M059J (cell line): ENCODE measurements around a stretch of chr1.

DNA sequence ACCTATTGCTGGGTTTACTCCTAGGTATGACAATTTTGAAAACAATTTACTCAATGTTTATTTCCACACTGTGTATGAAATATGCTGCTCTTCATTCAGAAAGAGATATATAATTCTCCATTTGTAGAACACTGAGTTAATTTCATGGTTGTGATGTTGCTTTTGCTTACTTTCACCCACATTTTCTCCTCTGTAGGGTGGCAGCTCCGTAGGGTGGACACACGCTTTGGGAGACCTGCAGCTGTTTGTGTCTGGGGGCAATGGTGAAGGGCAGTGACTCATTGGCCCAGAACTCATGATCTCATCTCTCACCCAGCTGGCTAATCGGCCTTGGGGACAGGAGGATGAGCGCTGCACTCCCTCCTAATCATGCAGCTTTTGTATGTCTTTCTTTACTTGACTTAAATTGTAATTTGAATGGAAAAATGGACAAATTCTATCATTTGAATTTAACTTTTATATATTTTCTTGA, 9.5 kb downstream of the DISC1 start:
- RAMPAGE, long total RNA, result no peak

DNA sequence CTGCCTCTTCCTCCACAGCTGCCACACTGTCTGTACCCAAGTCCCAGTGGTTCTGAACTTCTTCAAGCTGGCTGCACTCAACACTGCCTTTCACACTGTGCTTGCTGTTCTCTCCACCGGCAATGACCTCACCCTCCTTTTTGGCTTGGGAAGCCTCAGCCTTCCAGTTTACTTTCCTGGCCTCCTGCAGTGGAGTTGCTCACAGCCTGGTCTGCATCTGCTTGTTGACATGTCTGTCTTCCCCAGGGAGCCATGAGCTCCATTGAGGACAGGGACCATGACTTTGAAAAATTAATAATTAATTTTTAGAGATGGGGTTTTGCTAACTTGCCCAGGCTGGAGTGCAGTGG, 57.2 kb downstream of the DISC1 start:
- RAMPAGE, long total RNA, result no peak

DNA sequence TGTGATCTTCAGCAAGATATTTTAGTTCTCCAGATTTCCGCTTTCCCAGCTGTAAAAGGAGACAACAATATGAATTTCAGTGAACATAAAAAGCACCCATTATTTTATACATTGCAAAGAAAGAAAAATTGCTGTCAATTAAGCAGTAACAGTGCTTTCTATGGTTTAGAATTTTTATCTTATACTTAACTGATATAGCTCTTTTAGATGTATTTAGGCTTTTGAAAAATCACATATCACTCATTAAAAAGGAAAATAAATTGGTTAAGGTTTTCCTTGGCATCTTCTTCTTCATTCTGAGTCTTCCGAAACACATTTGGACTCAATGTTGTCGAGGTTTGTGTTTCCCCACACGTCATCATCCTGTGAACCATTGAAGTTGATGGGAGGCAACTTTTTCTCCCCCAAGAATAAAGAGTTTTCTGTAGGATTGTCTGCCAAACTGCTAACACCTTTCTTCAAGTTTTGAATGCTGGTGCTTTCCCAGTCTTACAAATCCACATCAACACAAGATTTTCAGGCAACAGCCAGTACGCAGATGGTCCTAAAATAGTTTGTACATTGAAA, 187.7 kb downstream of the DISC1 start:
- RAMPAGE, long total RNA, result no peak

DNA sequence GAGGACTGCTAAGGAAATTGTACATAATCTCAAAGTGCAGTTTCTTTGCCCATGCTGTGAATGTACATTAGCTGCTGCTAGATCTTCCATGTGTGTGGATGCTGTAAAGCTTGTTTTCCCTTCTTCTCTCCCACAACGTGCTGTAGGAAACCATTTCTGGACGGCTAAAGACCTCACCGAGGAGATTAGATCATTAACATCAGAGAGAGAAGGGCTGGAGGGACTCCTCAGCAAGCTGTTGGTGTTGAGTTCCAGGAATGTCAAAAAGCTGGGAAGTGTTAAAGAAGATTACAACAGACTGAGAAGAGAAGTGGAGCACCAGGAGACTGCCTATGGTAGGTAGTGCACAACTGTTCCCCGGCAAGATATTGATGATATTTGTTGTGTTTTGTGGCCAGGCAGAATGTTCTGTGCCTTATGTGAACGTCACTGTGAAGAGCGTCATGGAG, 191.6 kb downstream of the DISC1 start:
- RAMPAGE, long total RNA, result no peak

DNA sequence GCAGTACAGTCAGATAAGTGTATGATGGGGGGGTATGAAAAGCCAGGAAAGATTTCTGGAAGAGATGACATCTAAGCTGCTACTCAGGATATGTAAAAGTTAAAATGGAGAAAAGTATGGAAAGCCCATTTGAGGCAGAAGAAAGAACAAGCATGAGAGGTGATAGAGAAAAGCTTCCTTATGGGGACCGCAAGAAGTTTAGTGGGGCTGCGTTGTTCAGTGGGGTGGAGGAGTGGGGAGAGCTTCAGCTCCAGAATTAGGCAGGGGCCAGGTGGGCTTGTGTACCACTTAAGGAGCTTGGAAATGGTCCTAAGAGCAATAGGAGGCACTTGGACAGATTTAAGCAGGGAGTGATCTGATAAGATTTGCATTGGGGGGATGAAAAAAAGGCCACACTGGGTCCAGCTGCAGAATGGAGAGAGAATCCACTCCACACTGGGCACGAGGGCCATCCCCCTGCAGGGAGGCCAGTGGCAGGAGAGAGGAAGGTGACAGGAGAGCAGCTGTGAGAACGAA, 216.6 kb downstream of the DISC1 start:
- RAMPAGE, long total RNA, result no peak

DNA sequence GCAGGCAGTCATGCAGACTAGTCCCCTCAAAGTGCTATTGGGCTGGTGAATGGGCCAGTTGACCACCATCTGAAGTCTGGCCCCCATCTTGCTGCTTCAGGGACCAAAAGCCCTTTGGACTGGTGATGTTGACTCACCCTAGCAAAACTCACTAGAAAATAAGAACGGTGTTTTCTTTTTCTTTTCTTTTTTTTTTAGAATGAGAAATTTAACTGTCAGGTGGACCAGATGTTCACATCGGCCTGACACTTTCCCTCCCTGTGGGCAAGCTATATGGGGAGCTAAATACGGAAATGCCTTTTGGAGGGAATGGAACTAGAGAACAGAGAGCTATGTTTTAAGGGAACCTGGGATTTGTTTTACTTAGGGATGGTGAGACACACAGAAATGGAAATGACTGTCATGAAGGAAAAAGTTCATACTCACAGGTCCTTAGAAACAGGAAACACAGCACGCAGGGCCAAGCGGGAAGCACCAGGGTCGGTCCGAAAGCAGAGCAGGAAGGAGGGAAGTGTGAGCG, 256.5 kb downstream of the SIPA1L2 start:
- RAMPAGE, long total RNA, result no peak

DNA sequence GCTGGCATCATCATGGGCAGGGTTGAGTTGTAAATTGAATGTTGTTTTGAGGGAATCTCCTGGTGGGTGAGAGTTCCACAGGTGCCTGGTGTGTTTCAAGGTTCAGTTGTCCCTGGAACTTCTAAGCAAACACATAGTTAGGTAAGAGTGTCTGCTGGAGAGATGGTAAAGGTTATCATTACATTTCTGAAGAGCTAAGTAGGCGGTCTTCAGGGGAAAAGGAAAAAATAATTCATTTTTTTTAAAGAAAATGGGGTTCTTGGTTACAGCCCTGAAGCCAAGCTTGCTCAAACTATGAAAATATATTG, 46.0 kb upstream of the SIPA1L2 start:
- RAMPAGE, long total RNA, result no peak

DNA sequence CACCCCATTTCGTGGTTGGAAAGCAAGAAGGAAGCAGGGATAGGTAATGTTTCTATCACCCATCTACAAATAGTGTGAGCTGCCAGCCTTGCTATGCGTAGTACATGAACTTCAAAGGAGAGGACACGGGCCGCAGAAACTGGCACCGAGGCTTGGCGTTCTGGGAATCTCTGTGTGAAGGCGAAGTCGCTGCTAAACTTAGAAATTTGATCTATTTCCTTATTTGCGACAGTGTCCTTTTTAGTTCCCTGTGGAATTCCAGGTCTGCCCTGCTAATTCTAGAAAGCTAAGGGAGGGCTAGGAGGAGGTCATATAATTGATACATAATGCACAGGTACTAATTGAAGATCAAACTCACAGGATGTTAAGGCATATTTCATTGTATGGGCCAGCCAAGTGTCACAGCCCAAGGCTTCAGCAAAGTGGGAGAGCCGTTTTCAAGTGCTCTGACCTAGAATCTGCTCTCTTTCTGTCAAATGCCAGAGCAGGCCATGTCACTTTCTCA, 49.5 kb upstream of the NTPCR start:
- RAMPAGE, long total RNA, result no peak

- RAMPAGE, long total RNA, result no peak
These were observed 35.6 kb downstream of the NTPCR start for GRCh38 chr1:232985947-232986557.

DNA sequence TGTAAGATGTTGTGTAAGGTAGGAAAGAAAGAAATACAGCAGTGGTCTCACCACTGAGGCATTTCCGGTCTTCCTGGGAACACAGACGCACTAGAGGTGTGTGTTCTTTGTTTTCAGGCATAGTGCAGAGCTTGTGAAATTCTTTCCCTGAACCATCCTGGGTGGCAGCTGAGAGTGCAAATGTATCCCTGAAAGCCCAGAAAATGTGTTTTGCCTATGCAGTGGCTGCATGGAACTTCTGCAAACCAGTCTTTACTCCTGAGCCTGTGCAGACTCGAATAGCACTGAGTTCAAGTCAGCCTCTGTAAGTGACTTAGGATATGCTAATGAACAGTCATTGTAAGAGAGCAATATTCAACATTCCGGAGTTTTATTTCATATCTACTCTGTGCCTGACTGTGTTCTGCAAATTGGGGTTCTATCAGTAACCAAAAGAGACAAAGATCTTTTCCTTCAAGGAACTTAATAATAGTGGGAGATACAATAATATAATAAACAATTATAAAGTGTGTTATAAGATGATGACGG, 163.2 kb downstream of the NTPCR start:
- RAMPAGE, long total RNA, result no peak

- RAMPAGE, long total RNA, result no peak
These were observed 1.3 kb downstream of the MAP3K21 start for GRCh38 chr1:233328810-233329162.

- RAMPAGE, long total RNA, result no peak
These were observed 13.5 kb downstream of the MAP3K21 start for GRCh38 chr1:233341051-233341340.

DNA sequence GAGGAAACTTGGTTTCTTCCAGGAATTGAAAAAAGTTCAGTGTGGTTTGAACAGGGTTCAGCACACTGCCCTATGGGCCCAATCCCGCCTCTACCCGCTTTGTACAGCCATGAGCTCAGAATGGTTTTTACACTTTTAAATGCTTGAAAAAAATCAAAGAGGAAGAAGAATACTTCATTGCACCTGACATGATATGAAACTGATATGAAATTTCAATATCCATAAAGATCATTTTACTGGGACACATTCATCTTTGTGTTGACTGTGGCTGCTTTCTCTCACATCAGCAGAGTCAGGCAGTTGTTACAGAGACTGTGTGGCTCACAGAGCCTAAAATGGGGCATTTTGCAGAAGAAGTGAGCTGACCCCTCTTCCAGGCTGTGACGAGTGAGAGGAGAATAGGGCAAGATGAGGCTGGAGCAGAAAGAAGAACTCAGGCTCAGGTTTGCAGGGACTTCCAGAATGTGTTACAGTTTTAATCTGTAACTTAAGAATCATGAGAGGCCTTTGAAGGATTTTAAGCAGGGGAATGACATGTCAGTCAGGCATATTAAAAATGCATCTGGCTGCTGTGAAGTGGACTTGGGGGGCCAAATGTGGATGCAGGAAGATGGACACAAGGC, 42.1 kb downstream of the MAP3K21 start:
- RAMPAGE, long total RNA, result no peak

- RAMPAGE, long total RNA, result no peak
These were observed 134.3 kb upstream of the KCNK1 start for GRCh38 chr1:233479570-233480039.

- RAMPAGE, long total RNA, result no peak
These were observed 1.1 kb downstream of the KCNK1 start for GRCh38 chr1:233614564-233615804.

DNA sequence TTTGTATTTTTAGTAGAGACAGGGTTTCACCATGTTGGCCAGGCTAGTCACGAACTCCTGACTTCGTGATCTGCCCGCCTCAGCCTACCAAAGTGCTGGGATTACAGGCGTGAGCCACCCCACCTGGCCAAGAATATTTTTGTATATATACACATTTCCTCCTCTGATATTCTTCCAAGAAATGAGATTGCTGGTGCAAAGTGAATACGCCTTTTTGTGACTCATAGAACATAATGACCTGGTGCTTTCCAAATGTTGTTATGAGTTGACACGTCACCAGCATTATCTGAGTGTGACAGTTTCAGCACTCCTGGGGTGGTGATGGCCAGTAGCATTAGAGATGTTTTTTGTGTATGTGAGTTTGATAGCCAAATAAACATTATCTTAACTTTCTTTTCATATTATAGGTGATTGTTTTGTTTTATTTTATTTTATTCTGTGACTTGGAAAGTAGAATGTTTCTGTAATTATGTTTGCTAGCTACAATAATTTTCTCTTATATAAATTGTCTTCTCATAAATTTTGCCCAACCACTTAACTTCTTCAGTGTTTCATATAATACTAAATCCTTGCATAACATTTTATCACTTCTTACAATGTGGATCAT, 55.0 kb downstream of the KCNK1 start:
- RAMPAGE, long total RNA, result no peak

DNA sequence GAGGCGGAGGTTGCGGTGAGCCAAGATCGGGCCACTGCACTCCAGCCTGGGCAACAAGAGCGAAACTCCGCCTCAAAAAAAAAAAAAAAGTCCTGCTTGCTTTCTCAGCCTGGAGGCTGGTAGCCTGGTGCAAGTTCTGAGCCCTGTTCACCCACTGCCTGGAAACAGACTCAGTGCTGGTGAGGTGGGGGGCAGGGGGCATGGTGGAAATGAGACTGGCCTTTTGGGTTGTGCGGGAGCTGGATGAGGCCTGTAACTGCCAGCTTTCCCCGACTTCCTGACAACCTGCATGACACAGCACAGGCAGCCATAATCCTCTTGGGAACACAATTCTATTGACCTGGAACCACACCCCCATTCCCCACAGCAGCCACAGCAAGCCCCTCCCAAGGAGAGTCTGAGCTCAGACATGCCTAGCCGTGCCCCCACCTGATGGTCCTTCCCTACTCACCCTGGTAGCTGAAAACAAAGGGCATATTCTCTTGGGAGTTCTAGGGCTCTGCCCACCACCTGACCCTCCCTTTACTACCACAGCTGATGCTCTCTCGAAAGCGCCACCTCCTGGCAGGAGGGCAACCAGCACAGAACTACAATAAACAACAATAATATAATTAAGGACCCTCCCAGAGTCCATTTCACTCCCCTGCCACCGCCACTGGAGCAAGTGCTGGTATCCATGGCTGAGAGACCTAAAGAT, 184.9 kb upstream of the COA6 start:
- RAMPAGE, long total RNA, result no peak

DNA sequence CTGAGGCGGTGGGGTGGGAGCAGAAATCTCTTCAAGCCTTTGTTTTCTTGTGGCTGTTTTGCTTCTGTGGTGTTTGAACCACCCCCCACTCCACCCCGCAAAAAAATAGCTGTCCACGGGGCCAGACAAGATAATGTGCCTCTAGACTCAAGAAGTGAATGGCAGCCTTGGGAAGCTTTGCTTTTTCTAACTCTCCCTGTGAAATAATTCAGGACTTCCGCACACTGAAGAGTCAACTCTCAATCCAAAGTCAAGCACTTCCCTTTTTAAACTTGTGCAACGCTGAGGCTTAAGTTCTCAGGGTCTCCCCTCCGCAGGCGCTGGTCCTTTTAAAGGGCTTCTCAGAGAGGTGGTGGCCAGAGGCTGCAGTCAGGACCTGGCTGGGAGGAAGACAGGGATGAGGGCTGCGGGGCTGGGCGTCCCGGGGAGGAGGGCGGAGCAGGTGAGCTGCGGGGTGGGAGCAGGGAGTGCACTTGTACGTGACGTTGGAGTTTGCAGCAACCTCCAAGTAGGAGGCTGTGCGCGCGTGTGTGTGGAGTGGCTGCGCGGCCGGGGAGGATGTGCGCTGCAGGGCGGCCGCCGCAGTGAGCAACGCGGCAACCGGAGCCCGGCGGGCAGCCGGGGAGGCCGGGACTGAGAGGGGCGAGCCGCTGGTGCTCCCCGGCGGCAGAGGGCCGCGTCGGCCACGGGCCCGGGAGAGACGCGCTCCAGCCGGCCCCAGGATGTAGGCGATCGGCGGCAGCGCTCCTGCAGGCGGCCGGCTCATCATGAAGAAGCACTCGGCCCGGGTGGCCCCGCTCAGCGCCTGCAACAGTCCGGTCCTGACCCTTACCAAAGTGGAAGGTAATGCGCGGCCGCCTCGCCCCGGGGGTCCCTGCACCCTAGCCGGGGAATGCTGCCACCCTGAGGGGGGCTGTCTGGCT, 159.3 kb upstream of the COA6 start:
- RAMPAGE, long total RNA, result no peak

GRCh38 chr1:234315120-234315649, 58.1 kb upstream of the COA6 start:
- RAMPAGE, long total RNA, result no peak

- RAMPAGE, long total RNA, result no peak
These were observed 46.6 kb upstream of the COA6 start for GRCh38 chr1:234326696-234327004.